SJCRH30 (cell line): Measurements from ENCODE around the genes GBGT1 and OBP2B.

GRCh38 chr9:132799950-132800376 lies 78.1 kb downstream of the AK8 start:
- RAMPAGE, long total RNA, result no peak

DNA sequence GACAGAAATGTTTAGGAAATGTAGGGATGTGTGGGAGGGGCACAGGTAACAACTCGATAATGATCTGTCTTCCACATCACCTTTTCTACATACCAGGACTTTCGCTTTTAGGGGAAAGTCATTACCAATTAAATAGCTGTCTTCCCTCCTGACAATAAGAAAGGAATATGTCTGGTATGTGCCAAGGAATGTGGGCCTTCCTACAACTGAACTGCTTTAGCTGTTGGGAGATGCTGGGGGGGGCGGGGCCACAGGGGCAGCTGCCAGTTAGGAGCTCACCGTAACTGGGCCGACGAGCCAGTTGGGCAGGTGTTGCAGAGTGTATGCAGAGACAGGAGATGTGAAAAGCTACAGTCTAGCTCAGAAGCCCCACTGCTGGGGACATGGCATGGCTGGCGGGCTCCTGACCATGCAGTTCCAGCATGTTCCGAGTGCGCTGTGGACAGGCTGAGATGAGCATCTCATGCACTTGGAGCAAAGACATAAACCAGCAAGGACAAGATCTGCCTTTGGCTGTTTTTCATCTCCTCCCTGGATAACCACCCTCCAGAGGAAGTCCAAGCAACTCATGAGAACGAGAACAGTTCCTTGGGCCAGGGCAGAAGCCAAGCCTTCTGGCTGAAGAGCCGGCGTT lies 71.0 kb downstream of the AK8 start:
- RAMPAGE, long total RNA, result no peak

GRCh38 chr9:132902551-132902998 lies 23.9 kb downstream of the SPACA9 start:
- RAMPAGE, long total RNA, result no peak

- RAMPAGE, long total RNA, result no peak
These were observed 2.2 kb upstream of the TSC1 start for GRCh38 chr9:132946503-132947168.

DNA sequence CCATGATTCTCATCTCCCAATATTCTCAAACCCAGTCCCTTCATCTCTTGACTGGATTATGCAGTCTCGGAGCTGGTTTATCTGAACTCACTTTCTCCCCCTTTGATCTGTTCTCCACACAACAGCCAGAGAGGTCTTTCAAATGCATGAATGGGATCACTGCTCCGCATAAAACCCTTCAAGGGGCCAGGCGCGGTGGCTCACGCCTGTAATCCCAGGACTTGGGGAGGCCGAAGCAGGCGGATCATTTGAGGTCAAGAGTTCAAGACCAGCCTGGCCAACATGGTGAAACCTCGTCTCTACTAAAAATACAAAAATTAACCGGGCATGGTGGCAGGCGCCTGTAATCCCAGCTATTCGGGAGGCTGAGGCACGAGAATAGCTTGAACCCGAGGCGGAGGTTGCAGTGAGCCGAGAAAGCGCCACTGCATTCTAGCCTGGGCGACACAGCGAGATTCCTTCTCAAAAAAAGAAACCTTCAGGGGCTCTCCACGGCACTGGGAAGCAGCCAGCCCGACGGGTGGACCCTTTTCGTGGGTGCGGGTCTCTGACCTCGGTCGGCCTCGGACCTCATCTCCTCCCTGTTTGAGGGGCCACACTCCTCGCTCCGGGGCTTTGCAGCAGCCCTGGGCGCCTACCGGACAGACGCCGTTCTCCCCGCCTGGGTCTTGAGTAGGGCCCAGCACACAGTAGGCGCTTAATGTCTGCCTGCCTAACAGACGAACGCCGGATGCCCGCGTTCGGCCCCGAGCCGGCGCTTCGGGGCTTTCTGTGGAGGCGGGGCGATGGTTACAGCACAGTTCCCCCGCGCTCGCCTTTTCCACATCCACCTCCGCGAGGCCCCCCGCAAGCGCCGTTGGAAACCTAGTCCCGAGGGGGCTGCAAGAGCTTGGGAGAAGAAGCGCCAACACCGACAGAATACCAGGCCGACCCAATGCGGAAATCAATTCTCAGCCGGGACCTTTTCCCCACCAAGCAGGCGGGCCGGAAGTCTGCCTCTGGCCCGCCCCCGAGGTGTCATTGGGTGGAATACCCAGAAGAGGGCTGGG lies 961 bp upstream of the GTF3C5 start:
- RAMPAGE, long total RNA, result no peak

DNA sequence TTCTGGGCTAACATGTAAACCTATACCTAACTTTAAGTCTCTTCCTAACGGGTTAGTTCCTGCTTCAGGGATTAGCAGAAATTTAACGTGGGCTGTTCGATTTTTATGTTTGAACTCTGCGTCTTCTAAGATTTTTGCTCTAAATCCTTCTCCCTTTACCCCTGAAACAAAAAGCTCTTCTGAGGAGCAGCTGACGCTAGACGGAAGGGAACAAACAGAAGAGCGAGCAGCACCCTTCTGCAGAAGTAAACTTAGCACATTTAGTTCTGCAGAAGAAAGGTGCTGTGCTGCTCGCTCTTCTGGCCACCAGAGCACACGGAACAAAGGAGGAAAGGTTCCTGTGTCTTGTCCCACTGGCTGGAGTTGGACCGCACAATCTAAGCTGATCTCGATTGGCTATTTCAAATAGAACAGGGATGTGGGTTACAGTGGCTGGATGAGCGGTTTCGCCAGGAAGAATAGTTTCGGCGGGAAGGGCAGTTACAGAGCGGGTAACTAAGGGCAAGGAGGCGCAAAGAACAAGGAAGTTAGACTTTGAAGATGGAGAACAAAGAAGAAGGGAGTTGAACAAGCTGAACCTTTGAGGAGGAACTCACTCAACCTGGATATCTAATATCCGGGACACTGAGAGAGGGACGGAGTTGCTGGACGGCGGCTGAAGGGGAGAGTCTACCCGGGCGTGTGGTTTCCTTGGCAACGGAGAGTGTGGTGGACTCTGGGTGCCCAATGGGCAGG lies 7.0 kb downstream of the GTF3C5 start:
- RAMPAGE, long total RNA, result no peak

DNA sequence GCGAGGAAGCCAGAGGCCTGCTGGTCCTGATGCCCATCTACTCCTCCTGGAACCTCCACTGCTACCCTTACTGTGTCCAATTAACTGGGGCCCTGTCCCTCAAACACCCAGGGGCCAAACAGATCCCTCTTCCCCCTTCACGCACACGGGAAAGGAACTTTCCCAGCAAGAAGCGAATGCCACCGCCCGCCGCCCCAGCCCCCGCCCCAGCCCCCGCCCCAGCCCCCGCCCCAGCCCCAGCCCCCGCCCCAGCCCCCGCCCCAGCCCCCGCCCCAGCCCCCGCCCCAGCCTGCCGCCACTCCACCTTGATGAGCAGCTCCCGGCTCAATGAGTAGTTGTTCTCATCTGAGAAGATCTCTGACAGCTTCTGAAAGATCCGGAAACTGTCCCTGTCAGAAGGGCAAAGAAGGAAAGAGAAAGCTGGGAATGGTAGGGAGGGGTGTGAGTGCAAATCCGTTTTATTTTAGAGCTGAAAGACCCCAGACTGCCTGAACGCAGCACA lies 15.4 kb downstream of the RALGDS start:
- RAMPAGE, long total RNA, result no peak

GRCh38 chr9:133112658-133113768 lies 8.0 kb downstream of the RALGDS start:
- RAMPAGE, long total RNA, result no peak

DNA sequence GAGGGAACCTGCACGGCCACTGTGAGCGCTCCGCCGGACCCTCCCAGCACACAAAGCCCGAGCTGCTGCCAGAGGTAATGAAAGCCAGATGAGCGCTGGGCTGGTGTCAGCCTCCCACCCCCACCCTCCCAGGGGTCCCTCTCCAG lies 1.6 kb downstream of the RALGDS start:
- RAMPAGE, long total RNA, result no peak

- RAMPAGE, long total RNA, result no peak
These were observed 2.2 kb upstream of the RALGDS start for GRCh38 chr9:133122978-133123817.

DNA sequence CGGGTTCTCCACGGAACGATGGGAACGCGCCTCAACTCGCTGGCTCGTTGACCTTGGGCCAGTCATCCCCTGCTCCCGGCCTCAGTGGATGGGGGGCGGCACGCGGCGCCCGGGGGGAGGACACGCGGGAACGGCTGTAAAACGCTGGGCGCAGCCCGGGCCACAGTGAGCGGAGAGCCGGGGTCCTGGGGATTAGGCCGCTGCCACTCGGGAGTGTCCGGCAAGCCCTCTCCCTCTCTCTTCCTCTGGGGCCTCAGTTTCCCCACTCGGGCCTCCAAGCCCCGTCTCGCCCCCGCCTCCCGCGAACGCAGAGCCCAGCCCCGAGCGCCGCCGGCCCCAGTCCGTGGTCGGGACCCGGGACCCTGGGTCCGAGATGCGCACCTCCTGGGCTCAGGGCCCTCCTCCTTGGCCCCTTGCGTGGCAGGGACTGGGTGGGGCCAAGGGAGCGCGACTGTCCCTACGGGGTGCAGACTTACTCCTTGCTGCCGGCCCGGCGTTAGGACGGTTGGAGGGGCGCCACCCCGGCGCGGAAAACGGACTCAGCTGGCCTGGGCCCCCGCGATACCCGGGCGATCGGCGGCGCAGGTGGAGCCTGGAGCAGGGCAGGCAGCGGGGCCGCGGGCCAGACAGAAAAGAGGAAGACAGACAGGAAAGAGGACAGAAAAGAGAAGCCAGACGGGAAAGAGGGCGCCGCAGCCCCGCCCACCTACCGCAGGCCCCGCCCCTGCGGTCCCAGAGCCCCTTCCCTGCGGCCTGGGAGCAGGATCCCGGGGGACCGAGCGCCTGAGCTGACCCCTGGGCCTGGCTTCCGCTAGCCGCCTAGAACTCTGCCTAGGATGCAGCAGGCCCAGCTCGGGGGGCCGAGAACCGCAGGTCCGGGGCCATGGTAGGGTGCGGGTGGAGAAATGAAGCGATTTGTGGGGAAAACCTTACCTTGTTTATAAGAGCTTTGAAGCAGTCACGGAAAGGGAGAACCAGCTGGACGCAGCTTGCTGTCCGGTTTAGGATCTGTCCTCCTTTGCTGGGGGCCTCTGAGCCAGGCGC lies at the start of gene GBGT1:
GBGT1 (minus strand) TSS at position 637 of the 1,044 bp plus-strand sequence.
- RAMPAGE, long total RNA, result no peak

DNA sequence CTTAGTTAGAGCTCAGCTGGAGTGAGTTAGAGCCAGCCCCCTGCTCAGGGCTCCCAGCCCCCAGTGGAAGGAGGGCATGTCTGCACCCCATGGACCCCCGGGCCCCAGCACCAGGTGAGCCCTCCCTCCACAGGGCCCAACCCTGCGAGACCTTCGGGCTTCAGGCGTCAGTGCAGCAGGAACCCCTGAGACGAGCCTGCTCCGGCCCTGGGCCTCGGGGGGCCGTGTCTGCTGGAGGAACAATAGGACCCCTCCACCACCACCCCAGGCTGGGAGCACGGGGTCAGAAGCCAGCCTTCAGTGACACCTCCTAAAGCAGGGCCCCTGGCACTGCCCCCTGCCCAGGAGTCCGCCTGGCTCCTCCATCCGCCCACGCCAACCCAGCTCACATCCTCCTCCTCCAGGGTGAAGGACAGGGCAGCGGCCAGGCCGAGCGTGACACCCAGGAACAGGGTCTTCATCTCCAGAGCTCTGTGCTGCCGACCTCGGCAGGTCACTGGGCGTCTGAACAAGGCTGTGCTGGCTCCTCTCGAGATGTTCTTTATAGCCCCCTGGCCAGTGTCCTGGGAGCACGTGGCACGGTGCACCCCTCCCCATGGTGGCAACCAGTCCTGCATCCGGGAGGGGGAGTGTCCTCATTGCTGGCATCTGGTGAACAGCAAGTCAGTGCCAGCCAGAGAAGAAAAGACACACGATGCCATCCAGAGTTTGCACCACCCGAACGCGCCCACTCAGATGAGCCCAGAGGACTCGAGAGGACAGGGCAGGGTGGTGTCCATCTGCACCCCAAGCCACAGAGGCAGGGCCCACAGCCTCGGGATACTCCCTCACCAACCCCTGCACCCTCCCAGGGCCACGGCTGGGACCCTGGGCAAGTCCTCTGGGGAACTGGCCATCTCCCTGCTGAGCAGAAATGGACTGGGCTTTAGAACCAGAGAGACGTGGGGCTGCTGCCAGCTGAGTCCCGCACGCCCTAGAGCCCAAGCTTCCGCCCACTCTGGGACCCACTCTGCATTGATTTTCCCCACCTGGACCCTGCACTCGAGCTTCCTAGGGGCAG lies at the start of gene OBP2B:
OBP2B (minus strand) TSS at position 512 of the 1,060 bp plus-strand sequence.
- RAMPAGE, long total RNA, result no peak

- RAMPAGE, long total RNA, result no peak
These were observed 30.5 kb upstream of the OBP2B start for GRCh38 chr9:133239439-133240024.

DNA sequence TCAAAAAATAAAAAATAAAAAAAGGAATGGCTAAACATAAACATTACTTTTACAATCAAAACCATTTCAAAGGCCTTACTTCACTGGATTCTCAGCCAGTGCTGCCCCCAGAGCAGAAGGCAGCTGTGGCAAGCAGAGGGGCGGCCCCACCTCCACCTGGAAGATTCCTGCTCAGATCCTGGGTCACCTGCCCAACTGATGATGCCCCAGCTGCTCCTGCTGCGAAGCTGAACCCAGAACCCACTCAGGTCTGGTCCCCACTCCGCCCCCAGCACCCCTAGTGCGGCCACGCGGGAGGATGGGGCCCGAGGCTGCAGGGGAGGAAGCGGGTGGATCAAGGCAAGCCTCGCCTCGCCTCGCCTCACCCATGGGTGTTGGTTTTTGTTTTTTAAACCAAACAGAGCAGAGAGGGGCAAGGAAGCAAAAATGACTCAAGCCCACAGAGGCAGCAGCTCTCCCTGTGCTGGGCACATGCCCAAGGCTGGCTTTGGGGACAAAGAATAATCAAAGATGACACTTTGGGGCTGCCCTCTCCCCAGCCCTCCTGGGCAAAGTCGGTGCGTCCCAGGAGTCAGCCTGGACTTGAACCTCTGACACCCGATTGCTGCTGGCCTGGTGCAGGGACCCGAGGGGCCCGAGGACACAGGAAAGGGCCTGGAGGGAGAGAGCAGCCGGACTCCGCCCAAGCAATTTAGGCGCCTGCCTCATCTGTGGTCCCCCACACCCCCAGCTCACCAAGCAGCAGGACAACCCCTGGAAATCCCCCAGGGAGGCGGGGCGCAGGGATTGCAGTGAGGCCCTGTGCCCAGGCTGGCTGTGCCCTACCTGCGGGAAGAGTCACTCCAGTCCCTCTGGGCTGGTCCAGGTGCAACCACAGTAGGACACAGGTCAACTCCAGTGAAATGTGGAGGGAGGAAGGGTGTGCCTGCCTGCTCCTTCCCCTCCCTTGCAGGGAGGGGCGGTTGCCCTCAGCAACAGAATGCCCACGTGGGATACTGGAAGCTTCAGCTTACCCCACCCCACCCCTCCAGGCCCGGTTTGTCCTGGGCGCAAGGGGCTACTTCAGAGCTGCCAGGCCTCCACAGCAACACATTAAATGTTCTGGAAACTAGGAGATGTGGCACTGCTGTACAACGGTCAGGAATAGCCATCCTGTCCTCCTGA lies 43.0 kb upstream of the OBP2B start:
- RAMPAGE, long total RNA, result no peak

GRCh38 chr9:133273820-133274205 lies 62.2 kb downstream of the SURF6 start:
- RAMPAGE, long total RNA, result no peak

DNA sequence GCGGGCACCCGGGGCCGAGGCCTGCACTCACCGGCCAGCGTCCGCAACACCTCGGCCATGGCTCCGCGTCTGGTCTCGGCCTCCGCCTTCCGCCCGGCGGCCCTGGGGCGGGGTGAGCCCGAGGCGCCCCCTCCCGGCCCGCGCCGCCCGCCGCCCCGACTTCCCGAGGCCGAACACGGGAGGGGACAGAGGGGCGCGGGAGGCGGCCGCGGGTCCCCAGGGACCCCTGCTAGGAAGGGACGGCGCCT lies 60.9 kb downstream of the SURF6 start:
- RAMPAGE, long total RNA, result no peak

DNA sequence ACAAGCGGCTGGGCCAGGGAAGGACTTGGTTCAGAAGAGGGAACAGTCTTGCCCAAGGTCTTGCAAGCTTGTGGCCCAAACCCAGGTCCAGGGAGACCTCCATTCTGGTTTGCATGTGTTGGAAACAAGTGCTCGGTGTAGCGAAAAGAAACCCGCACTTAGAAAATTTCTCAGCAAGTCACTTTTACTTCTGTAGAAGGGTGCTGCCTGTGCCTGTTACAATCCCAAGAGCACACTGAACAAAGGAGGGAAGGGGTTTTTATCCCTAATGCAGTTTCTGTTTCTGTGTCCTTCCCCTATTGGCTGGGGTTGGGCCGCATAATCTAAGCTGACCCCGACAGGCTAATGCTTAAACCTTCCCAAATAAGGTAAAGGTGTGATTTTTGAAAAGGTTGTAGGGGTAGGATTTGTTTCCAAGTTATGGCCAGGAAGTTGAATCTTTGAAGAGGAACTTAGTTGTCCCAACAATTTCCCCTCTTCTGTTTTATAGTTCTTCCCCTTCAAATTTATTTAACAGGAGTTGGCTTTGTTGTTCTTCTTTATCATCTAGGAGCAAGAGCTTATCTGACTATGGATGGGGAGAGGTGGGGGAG lies 57.3 kb downstream of the SURF6 start:
- RAMPAGE, long total RNA, result no peak

DNA sequence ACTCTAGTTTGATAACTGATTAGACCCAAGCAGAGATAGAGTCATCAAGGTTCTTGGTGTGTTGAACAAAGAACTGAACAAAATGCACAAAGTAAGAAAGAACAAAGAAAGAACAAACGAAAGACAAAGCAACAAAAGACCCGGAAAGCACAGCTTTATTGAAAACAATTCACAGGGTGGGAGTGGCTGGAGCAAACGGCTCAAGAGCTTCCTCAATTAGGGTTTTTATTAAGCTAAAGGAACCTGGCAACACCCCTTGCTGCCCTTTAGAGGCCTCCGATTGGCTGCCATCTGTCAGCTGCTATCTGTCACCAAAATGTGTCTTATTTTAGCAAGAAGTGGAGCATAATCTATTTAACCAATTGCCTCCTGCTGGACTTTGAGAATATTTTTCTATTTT lies 53.5 kb downstream of the SURF6 start:
- RAMPAGE, long total RNA, result no peak

- RAMPAGE, long total RNA, result no peak
These were observed 765 bp downstream of the SURF2 start for GRCh38 chr9:133357127-133357503.

GRCh38 chr9:133362245-133362673 lies 5.9 kb downstream of the SURF2 start:
- RAMPAGE, long total RNA, result no peak